Hematopoietic multipotent progenitor cell (in vitro differentiated cells): ENCODE results near the gene STX18.

GRCh38 chr4:3530682-3531476, 1.3 kb downstream of the LRPAP1 start:
- CAGE, long polyA plus RNA = no peak

- CAGE, long polyA plus RNA = no peak
Measured at GRCh38 chr4:3580918-3581365, 48.7 kb upstream of the LRPAP1 start.

DNA sequence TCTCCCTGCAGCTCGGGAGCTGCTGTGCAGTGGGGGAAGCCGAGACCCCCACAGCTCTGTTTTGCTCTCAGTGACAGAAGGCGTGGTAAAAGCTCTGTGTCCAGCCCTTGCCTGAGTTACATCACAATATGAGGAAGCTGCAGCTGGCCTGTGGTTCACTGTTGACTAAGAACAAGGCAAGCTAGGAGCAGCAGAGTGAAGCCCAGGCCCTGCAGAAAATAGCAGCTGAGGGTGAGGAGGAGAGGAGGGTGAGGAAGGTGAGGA, 88.4 kb upstream of the ADRA2C start:
- CAGE, long polyA plus RNA = no peak

GRCh38 chr4:3929340-3930027, 163.3 kb downstream of the ADRA2C start:
- CAGE, long polyA plus RNA = no peak

GRCh38 chr4:4032149-4032731, 194.5 kb downstream of the OTOP1 start:
- CAGE, long polyA plus RNA = no peak

DNA sequence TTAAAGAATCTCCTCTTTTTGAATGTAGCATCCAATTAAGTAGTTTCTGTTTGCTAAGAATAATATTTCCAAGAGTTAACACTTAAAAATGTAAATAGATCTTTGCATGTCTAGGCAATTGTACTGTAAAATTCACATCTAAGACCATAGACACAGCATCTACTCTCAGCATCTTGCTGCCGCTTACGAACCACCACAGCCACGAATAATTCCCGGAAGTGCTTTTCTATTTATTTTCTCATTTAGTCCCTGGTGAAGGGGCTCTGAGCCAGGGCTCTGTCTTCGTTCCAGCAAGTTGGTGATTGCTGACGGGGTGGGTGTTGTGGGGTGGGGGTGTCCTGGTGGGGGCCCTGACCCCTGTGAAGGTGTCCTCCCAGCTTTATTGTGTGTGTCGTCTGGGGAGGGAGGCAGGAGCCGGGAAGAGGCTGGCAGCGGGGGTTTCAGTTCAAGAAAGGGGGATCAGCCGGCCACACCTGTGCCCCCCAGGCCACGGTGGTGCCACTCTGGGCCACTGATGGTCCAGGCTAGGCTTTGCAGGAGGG, 1.6 kb downstream of the NSG1 start:
- CAGE, long polyA plus RNA = no peak

DNA sequence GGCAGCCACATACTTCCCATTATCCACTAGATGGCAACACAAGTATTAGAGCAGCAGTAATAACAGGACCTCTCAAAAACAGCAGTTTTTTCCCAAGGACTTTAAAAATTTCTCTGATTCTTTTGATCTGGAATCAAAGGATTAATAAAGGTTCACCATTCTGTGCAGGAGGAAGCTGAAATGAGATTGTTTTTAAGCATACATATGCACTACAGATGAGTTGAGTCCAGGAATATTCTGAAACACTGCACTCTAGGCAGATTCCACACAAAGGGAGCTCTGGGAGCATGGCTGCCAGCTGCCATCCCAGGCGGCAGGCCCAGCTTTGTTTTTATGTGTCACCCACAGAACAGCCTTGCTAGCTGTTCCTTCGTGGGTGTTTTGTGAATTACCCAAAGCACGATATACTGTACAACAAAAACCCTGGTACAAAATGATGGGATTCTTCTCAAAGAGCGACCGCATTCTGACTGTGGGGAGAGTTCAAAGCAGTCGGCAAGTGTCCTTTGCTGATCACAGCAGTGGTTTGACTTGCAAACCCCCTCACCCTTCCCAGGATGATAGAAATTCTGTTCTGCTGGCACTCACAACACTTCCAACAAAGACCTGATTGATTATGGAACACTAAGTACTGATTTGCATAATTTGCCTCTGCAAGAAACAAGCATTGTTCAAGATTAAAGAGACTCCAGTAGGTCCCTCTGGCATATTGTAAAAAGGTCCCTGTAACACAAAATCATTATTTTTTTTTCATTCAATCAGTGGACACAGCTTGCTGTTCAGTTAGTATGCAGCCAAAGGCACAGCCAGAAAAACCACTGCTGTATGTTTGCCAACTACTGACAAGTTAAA, 60.9 kb downstream of the STX18 start:
- CAGE, long polyA plus RNA = no peak

GRCh38 chr4:4541656-4542659, at the start of gene STX18:
TSS of gene STX18 (minus strand) at chr4:4542048.
- CAGE, long polyA plus RNA = start-site peak on the minus strand at chr4:4541979-4542027, 411 reads

GRCh38 chr4:4667045-4668046, 125.5 kb upstream of the STX18 start:
- CAGE, long polyA plus RNA = no peak

DNA sequence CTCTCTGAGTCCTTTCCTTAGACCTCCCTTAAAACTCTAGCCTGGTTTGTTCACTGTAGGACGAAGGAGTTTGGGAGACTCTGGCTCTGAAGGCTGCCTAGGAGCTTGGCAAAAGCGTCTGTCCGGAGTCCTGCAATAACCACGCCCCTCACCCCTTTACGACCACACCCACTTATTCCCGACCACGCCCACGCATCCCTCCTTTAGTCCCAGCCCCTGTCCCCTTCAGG, 131.0 kb upstream of the STX18 start:
- CAGE, long polyA plus RNA = no peak

GRCh38 chr4:4865992-4866606, 6.6 kb downstream of the MSX1 start:
- CAGE, long polyA plus RNA = no peak

DNA sequence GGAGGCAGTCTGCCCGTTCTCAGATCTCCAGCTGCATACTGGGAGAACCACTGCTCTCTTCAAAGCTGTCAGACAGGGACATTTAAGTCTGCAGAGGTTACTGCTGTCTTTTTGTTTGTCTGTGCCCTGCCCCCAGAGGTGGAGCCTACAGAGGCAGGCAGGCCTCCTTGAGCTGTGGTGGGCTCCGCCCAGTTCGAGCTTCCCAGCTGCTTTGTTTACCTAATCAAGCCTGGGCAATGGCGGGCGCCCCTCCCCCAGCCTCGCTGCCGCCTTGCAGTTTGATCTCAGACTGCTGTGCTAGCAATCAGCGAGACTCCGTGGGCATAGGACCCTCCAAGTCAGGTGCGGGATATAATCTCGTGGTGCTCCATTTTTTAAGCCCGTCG, 60.0 kb downstream of the CYTL1 start:
- CAGE, long polyA plus RNA = no peak

DNA sequence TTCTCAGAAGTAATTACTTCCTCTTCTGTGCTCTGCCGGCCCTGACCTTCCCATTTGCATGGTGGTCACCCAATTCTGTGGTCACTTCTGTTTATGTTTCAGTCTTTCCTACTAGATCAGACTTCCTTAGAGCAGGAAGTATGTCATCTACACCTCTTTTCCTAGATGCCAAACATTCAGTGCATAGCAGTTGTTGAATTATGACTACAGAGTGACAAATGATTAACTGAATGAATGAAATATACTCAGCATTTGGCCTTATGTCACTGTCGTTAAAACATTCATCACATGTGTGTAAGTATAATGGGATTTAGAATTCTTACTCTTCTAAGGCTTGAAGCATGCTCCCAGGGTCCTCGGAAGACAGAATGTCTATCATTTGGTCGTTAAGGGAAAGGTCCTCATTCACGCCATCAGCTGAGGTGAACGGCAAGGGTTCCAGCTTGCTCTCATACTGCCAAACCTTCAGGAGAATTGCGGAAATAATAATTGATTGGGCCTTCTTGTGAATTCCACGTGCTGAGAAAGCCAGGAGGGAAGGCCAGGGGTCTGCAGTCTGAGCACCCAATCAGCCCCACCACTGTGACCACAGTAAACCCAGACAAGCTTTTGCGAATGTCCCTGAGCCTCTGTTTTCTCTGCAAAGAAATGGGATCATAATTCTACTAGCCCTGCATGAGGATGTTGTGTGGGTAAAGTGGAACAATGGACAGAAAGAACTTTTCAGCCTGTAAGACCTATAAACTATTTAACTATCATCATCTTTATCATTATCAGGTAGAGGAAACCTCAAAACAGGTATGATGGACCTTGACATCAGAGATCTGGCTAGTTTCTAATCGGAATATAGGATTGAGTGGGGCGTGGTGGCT, 45.3 kb downstream of the EVC2 start:
- CAGE, long polyA plus RNA = no peak

GRCh38 chr4:5796787-5797367, 85.9 kb downstream of the EVC start:
- CAGE, long polyA plus RNA = no peak

DNA sequence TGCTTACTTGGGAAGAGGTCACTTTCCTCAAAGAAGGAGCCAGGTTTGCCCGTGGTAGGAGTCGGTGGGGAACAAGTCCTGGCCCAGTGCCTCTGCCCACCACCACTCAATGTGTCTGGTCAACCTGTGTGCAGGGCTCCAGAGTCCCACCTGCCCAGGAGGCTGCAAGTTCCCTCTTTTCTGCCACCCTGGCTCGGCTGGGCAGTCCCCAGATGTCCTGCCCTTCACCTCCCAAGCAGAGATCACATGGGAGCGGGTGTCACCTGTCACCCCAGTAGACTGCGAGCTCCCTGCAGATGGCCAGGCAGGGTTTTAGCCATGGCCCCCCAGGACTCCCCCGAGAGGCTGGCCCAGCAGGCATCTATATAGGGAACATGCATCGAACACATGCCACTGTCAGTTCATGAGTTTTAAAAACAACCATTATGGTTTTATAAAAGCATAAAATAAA, 106.6 kb downstream of the JAKMIP1 start:
- CAGE, long polyA plus RNA = no peak

DNA sequence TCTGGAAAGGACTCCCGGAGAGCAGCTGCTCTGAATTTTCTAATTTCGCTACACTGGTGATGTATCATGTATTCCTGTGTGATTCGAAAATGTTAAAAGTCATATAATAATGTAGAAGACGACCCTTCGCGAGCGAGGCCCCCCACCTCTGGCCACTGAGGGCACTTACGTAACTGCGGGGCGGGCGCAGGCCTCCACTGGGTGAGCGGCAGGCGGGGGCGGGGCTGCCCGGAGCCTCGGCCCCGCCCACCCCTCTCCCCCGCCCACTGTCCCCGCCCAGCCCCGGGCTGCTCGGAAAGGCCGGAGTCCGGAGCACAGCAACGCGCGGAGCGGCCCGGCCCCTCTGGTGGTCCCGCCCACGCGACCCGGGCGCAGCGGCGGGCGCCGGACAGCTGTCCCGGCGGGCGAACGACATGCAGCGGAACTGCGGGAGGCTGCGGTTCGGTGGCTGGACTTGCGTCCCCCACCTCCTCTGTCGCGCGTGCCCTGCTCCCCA, 21.4 kb upstream of the JAKMIP1 start:
- CAGE, long polyA plus RNA = no peak

DNA sequence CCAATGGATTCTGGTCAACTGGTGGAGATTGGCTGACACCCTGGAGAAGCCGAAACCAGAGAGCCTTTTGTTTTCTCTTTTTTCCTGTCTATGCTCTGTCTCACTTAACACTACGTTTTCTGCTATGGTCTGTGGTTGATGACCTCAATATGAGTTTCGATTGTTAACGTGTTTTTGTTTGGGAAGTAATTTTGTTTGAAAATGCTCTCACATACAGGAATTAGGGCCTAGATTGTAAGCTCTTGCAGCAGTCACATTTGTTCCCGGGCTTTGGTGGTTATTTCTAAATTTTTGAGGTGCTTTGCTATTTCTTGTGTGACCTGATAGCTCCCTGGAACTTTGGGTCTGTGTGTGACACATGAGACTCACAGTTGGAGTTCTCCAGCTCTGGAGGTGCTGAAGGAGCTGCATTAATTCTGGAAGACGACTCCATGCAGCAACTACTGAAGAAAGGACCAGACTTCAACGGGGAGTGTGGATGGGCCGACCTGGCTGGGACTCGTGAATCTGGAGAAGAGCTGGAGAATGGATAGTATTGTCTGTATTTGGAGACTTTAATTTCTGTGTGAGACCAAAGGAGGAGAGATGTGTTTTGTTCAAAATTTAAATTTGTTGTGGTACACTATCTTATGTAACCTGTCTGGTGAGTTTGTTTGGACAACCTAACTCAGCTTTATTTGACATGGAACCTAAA, 1.4 kb downstream of the MRFAP1 start:
- CAGE, long polyA plus RNA = start-site peak on the plus strand centred at position 140 of the sequence, 274 bp wide, 456 reads; start-site peak on the minus strand centred at position 629 of the sequence, 70 bp wide, 5 reads

GRCh38 chr4:6642432-6643131, 2.1 kb downstream of the MRFAP1 start:
- CAGE, long polyA plus RNA = no peak

DNA sequence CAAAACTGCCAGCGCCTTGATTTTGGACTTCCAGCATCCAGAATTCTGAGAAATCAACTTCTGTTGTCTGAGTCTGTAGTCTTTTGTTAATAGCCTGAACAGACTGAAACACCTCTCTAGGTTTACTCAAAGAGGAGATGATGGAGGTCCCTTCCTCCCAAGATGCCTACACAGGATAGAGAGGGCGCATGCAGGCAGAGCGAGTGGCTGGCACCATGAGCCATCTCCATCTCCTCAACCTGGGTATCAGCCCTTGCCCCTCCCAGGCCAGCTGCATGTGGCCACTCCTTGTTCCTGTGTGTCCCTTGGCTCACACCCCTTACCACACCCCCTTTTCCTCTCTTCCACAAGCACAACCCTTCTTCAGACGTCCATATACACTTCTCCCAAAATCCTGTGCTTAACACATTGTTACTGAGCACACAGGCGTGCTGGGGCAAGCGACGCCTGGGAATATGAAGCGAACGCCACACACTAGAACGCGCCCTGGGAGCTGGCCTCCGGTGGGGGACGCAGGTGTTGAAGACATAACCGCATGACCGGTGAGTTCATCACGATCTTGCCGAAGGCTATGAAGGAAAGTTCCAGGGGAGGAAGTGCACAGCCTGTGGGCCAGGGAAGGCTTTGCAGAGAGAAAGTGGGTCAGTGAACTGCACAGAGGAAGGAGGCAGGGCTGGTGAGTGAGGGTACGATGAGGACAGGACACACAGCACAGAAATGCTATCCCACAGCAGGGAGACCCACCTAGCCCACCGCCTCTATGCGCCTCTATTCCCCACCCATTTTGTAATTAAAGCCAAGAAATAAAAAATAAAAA, 19.1 kb upstream of the KIAA0232 start:
- CAGE, long polyA plus RNA = no peak

DNA sequence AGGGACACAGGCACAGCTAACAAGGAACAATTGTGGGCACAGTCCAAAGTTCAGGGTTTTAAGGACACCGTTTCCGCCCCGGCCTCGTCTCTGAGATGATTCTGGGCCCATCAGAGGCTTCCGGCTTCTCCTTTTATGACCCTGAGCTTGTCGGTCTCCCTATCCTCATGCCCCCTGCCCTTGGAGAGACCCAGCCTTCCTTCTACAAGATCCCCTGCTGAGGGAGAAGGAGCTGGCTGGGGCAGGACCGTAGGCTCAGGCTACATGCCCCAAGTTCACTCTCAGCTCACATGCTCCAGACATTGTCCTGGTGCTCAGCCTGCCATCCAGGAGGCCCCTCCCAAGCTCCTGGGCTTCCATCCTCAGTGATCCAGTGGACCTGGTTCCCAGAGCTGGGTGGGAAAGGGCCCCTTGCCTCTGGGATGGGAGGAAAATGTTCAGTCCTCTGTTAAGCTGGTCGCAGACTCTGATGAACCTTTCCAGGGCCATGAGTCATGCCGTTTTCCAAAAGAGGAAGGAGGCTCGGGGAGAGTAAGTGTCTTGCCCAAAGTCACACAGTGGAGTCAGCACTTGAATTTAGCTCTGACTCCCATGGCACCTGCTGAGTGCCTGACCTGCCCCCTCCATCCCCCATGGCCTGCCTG, 14.2 kb upstream of the KIAA0232 start:
- CAGE, long polyA plus RNA = no peak